Myometrial cell (primary cell): ENCODE data around the gene PROX1.

DNA sequence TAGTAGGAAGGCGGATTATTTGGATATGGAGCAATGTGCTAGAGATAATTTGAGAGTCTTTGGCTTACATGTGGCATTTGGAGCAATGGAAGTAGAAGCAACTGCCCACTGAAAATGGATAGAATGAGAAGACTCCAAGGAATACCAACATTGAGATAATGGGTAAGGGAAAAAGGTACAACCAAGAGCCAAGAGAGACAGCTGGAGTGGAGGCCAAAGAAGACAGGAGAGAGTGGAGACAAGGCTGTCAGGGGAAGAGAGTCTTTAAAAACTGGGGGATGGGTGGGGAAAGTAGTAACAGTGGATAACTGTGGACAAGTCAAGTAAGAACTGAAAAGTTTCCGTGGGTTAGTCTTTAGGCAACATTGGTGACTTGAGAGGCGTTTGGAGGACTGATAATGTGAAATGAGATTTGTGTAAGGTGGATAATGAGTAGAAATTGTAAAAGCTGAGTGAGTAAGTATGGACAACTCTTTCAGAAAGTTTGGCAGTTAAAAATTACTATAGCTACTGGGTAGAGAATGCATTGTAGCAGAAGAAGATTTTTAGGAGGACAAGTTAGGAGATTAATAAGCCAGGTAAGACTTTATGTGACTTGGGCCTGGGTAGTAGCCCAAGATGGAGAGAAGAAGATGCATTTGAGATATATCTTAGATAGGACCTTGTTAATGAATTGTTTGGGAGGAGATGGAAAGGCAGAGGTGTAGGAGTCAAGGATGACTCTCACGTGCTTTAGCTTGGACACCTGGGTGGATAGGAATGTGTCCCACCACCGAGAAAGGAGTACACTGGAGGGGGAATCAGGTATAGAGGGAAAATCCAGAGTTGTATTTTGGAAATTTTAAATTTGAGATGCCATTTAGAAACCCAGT lies 10.5 kb downstream of the PPP2R5A start:
- RAMPAGE, long total RNA, result no peak

GRCh38 chr1:212363314-212363530 lies 51.5 kb downstream of the PACC1 start:
- RAMPAGE, long total RNA, result no peak

GRCh38 chr1:212364498-212365519 lies 49.9 kb downstream of the PACC1 start:
- RAMPAGE, long total RNA, result no peak

GRCh38 chr1:212452706-212453246 lies 20.1 kb downstream of the NENF start:
- RAMPAGE, long total RNA, result no peak

DNA sequence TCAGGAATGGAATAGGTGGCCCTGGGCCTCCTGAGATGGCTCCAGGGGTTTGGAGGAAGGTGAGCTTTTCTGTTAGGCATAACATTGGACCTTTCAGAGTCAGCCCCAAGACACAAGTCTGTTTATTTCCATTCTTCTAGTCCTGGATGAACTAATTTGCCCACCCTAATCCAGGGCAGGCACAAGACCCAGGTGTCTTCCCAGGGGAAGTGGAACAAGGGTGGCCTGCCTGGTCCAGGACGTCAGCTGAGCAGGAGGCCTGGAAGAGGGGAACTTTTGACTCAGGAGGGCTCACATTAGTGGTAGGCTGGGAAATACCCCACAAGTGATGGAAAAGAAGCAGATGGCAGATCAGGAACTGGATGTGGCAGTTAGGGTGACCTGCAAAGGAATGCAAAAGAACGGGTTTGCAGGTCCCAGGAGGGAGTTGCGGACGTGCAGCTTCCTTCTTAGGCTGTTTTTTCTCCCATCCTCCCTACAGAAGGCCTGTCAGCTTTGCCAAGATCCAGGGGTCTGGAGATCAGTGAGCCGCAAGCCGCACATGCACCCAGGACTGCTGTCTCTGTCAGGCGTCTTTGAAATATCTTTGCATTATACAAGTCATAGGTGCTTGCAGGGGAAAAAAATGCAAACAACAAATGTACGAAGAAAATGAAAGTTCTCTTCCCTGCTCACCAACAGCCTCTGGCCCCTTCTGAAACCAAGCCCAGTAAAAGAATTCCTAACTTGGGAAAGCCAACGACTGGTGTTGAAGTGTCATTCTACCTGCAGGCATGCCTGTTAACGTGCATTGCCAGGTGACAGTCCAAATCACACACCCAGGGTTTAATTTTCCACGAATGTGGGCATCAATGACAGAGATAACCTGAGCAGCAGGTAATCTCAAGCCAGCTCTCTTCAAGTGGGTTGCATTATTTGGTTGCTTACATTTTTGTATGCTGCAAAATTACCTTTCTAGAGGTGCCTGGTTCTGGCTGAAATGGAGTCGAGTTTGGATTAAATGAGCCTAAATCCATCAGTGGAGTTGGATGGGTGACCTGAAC lies 34.3 kb downstream of the NENF start:
- RAMPAGE, long total RNA, result no peak

GRCh38 chr1:212518344-212519388 lies 85.9 kb downstream of the NENF start:
- RAMPAGE, long total RNA, result no peak

DNA sequence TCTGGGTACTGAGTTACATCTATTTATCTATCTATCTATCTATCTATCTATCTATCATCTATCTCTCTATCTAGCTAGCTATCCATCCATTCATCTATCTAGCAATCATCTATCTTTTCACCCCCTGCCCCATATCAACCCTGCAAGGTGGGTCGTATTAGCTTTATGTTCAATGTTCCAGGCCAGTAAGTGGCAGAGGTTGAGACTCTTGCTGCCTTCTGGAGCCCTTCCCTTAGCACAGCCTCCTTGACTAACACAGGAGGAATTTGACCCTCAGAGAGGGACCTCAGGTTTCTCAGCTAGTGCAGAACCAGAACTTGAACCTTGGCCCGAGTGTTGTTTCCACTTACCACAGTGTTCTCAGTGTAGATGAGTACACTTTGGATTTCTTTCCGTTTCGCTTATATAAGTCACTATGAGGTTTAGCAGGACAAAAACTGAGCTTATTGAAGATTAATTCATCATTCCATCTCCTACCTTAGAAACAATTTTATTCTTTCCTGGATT lies 11.1 kb upstream of the ATF3 start:
- RAMPAGE, long total RNA, result no peak

DNA sequence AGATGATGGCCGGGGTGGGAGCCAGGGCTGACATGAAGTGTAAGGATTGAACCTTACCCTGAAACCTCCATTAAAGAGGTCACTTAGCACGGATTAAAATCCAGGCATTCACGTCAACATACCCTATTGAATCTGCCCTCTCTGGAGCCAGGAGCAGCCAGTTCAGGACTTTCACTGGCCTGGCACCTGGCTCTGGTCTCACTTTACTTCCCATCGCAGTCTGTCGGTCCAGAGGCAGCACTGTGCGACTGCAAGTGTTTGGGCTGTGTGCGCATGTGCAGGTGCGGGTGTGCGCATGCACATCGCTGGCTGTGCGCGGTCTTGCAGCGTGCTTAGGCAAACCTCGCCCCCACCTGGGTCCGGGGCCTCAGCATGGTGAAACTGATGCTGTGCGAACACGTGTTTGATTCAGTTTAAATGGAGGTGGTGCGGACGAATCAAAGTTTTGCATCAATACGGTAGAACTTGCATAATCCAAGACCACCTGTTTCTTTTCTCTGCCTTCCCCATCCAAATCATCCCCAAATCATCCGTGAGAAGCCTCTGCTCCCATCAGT lies 22.3 kb downstream of the GARIN4 start:
- RAMPAGE, long total RNA, result no peak

GRCh38 chr1:212667163-212668297 lies 32.1 kb downstream of the BATF3 start:
- RAMPAGE, long total RNA, result no peak

DNA sequence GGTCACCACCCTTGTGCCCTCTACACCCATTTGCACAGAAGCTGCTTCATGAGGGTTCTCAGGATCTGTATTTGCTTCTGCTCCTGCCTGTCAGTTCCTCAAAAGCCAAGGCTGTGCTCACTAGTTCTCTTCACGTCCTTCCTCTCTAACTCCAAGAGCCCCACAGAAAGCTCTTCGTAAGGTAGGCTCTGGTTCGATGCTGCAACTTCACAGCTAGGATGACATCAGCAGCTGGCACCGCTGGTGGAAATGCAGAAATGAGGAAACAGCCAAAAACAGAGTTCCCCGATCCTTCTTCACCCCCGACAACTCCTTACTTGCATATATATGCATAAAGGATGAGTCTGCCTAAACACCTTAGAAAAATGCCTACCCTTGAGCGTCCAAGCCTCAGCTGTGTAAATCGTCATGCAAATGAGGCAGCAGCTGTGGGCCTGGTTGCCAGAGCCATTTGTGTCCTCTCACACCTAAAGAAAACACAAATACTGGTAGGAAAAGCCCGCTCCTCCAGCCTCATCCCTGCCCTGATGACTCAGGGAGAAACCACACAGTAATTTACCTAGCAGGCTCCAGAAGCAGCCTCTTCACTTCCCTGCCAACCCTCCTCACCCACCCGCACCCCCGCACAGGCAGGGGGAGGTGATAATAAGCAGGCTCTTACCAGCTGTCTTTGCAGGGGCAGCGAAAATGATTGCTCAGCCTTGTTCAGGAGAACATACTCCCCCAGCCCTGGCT lies 28.2 kb downstream of the BATF3 start:
- RAMPAGE, long total RNA, result no peak

DNA sequence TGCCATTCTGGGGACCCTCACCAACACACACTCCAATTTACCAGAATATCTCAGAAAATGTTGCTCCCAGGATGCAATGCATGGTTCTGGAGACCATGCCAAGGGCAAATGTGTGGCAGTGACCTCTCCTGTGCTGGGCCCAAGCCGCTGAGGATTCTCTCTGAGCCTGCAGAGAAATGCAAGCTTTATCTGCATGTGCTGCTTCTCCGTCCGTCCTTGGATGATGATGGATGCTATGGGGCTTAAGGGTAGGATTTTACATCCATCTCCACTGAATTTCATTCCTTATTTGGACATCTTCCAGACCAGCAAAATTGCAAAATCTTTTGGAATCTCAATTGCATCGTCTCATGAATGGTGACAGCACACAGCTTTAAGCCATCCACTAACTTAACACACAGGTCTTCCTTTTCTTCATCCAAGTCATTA lies 11.4 kb downstream of the BATF3 start:
- RAMPAGE, long total RNA, result no peak

- RAMPAGE, long total RNA, result no peak
These were observed 2.9 kb downstream of the TATDN3 start for GRCh38 chr1:212794407-212795207.

GRCh38 chr1:212914156-212914455 lies 36.2 kb upstream of the VASH2 start:
- RAMPAGE, long total RNA, result no peak

DNA sequence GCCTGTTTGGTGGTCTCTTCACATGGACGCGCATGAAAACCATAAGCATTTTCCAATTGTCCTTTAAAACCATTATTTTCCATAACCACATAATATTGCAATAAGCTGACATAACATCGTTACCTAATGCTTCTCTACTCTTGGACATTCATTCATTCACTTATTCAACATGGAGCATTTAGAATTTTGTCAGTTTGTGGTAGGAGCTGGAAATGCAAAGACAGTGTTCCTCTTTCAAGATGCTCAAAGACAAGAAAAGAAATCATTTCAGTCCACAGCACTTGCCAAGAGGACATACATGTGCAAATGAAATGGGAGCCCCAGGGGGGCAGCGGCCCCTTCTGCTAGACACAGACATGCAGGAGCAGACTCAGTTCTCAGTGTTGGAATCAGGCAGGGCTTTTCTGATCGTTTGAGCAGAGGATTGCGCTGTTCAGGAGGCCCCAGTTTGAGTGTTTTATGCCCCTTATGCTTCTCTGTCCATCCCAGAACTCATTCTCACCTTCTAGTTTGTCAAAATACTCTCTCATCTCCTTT lies 35.6 kb upstream of the VASH2 start:
- RAMPAGE, long total RNA, result no peak

DNA sequence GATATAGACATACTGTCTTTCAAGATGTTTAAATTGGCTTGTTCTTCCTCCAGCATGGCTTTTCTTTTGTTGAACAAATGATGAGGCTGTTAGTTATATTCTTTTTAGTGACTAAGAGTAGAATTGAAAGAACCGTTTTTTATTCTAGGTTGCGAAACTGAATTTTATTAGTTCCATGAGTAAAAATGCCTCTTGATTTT lies 112.3 kb downstream of the RPS6KC1 start:
- RAMPAGE, long total RNA, result no peak

DNA sequence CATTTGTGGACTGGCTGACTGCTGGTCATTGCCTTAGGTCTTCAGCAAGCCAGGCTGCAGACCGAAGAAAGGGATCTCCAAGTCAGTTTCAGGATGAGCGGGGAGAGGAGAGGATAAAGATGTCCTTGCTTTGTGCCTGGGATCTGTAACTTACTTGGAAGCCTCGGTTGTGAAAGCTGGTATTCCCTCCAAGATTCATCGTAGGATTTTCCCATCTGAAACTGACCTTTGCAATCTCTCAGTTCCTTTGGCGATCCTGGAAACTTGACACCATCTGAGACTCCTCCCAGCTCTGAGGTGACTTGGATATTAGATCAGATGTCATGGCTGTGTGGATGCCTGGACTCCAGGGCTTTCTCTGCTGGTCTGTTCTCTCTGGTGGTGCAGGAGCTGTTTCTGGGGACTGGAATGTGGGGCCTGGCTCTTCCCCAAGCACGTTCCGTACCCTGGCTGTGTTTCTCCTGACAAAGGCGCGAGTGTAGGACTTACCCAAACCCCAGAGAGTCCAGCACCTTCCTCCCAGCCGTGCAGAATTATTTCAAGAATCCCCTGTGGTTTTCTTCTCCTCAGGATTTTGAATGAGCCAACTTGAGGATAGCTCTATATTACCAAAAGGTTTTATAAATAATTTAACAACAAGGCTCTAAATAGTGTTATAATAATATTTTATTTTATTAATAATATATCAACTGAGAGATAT lies 252.2 kb downstream of the RPS6KC1 start:
- RAMPAGE, long total RNA, result no peak

- RAMPAGE, long total RNA, result no peak
These were observed 12.0 kb upstream of the PROX1 start for GRCh38 chr1:213975710-213976151.

DNA sequence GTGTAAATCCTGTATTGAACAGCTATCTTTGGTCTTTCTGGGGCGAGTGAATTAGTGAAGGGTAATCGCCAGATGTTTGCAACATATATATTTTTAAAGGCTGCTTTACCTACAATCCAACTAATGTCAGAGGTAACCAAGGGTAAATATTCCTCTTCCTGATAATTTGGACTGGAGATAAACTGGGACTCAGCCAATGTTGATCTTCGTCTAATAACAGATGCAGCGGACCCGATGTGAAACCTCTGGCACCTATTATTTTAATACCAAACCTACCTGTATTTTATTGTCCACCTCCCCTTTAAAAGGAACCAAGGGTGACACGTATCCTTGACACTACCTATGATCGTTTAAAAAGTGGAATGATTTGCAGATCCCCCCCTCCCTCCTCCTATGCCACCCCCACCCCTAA lies 741 bp upstream of the PROX1 start:
- RAMPAGE, long total RNA, result no peak

DNA sequence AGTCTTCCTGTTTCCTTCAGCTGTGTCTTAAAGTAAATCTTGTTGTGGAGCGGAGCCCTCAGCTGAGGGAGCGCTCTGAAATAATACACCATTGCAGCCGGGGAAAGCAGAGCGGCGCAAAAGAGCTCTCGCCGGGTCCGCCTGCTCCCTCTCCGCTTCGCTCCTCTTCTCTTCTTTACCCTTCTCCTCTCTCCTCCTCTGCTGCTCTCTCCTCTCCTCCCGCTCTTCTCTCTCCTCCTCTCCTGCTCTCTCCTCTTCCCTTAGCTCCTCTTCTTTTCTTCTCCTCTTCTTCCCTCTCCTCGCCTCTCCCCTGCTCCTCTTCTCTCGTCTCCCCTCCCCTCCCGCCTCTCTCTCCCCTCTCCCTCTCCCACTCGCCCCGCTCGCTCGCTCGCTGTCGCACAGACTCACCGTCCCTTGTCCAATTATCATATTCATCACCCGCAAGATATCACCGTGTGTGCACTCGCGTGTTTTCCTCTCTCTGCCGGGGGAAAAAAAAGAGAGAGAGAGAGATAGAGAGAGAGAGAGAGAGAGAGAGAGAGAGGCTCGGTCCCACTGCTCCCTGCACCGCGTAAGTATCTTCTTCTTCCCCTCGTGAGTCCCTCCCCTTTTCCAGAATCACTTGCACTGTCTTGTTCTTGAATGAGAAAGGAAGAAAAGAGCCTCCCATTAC lies at the start of gene PROX1:
PROX1 (plus strand) TSS at position 61 of the 673 bp plus-strand sequence.
- RAMPAGE, long total RNA, result no peak

GRCh38 chr1:214318814-214319481 lies 38.0 kb downstream of the SMYD2 start:
- RAMPAGE, long total RNA, result no peak